Vein endothelial cell (primary cell): ENCODE results near the genes MT3 and MT1F.

DNA sequence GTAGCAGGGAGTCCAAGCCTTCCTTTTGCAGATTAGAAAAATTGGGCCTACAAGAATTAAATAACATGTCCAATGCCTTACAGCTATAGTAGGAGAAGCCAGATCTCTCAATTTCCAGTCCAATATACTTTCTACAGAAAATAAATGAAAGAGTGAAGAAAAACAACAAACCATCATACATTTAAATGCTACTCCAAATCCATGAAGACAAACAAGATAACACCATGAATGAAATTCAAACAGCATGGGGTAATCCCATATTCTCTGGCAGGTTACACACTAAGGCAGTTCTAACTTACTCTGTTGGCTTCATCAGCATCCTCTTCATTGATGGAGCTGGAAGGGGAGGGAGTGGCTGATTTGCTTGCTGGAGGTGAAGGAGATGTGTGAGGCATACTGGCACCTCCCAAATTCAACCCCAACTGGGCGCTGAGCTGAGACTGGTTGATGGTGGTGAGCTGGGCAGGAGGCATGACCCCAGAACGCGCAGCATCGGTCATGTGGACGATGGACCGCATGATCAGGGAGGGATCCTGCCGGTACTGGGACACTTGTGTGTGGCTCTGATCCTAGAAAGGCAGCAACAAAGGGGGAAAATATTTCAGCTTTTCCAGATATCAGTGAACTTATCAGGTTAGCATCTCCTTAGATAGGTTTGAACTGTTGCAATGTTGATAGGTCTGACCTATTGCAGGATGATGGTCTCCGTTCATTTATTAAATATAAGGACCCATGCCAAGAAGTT is 96.8 kb downstream of the TOX3 start:
- CAGE, long polyA plus RNA = no peak

DNA sequence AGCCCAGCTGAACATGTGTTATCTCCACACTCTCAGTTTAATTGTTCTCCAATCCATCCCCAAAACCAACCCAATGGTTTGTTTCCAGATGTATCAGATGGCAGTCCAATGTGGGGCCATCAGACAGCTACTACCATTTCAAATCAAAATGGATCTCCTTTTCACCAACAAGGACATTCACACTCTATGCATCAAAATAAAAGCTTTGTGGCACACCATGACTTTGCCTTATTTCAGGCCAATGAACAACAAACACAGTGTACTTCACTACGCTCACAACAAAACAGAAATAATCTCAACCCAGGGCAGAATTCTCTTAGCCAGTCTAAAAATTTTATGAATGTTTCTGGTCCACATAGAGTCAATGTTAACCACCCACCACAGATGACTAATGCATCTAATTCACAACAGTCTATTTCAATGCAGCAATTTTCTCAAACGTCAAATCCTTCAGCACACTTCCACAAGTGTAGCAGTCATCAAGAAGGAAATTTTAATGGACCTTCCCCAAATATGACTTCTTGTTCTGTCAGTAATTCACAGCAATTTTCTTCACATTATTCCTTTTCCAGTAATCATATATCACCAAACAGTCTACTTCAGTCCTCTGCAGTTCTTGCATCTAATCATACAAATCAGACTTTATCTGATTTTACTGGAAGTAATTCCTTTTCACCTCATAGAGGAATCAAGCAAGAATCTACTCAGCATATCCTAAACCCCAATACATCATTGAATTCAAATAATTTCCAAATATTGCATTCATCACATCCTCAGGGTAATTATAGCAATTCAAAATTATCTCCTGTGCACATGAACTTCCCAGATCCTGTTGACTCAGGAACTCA is 101.8 kb downstream of the CHD9 start:
- CAGE, long polyA plus RNA = no peak

DNA sequence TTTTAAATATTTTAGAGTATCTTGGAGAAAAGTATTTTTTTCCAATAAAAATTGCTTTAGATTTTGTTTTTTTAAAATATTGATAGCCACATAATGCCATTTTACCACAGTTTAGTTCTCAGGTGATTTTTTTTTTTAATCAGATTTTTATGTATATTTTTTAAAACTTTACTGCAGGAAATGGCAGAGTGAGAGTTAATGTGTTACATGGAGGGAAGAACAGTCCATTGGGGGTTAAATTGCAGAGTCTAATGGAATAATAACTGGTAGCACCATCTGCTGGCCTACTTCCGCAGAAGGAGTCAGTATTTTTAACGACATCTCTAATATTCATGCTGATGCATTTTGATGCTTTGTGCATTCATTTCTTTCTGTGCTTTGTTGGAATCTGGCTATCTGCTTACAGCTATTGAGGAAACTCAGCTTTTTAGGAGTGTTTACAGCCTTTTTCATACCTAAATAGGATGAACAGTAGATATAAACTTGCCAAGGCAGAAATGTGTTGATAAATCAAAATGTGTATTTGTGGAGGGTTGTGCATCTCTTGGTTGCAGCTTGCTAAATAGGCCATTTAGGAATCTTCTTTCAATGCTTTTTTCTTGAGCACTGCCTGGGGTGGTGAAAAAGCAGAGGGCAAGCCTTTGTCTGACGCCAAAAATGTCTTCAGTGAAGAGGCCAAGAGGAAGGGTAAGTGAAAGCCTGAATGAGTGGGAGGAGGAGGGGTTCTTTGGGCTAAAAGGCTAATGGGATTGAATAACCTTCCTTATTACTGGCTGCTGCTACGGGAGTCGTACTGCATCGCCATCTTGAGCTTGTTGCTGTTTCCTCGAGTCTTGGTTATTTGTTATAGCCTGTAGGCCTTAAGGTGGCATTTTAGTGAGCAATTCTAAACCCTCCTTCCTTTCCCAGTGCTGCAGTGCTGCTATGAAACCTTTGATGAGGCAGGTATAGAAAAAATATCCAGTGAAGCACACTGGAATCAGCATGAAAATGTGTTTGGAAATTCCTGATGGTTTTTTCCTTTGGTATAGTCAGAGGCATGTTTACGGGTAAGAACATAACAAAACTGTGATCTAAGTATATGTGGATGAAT is 153.2 kb downstream of the CHD9 start:
- CAGE, long polyA plus RNA = no peak

DNA sequence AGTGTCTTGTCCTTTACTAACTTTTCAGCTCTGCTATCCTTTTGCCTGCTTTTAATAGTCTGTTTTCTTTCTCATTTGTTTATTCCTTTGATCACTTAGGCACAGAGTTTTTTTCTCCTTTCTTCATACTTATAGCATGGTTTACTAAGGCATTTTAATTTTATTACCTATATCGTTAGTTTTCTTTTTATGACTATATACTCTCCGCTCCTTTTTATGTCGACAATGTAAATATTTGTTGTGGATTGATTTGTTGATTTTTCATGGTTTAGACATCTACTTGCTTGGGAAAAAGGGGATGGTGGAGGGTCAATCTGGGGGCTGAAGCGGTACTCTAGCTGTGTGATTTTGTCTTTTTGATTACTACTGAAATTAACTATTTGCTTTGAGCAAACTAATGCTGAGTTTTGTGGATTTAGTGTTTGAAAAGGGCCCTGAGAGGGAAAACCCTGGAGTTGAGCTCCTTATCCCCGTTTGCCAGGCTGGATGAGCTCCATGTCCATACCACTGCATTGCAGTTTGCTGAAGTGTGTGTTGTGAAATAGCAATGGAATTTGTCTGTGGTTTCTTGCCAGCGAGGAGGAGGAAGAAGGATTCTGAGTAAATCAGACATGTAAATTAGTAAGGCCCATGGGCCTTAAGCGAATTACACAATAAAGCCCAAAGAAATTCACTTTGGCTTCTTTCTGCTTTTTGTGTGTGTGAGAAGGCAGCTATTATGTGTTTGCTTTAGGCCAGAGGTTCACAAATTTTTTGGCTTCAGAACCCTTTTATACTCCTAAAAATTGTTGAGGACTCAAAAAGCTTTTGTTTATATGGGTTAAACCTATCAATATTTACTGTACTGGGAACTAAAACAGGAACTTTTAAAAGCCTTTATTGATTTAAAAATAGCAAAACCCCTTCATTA is 72.0 kb downstream of the FTO start:
- CAGE, long polyA plus RNA = no peak

GRCh38 chr16:54080397-54081291 is 205.9 kb downstream of the IRX3 start:
- CAGE, long polyA plus RNA = no peak

DNA sequence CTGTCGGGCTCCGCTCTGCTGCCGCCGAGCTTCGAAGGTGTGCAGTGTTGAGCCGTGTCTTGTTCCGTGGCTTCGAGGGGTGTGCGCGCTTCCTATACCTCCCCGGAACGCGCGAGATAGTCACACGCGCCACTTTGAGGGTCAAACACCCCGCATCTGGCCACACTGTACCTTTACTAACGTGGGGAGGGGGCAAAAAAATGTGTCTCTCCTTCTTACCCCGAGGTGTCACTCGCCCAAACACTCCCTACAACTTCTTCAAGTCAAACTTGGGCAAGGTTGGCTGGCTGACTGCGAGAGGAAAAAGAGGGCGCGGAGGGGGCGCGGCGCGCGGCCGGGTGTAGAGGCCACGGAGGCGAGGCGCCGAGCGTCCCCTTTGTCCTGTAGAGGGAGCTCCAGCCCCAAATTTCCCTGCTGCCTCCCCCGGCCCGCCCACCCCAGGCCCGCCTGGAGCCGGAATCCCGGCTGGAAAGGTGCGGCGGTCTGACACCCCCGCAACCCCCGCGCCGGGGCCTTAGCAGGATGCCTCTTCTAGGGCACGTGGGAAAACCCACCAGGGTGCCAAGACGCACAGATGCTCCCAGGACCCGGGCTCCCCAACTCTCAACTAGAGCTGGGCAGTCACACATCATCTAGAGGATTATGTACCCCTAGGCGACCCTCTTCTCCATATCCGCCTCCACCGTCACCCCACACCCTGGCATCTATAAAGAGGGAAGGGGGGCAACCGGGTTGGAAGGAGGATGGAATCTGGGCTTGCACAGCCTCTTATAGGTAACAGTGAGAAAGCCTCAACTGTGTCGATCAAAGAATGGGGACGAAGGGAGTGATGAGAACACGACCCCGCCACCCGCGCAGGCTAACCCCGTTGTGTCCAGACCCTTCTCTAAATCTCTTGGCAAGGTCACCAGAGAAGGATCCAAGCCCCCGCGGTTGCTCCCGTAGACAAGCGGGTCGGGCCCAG is 4.2 kb downstream of the IRX3 start:
- CAGE, long polyA plus RNA = no peak

- CAGE, long polyA plus RNA = no peak
Measured at GRCh38 chr16:54459014-54459387, 172.4 kb upstream of the IRX3 start.

DNA sequence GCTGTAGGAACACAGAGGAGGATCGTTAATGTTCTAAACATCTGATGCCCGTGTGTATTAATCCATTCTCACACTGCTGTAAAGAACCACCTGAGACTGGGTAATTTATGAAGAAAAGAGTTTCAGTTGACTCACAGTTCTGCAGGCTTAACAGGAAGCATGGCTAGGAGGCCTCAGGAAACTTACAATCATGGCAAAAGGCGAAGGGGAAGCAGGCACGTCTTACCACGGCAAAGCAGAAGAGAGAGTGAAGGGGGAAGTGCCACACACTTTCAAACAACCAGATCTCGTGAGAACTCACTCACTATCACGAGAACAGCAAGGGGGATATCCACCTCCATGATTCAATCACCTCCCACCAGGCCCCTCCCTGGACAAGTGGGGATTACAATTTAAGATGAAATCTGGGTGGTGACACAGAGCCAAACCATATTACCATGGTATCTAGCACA is 56.7 kb upstream of the IRX5 start:
- CAGE, long polyA plus RNA = no peak

DNA sequence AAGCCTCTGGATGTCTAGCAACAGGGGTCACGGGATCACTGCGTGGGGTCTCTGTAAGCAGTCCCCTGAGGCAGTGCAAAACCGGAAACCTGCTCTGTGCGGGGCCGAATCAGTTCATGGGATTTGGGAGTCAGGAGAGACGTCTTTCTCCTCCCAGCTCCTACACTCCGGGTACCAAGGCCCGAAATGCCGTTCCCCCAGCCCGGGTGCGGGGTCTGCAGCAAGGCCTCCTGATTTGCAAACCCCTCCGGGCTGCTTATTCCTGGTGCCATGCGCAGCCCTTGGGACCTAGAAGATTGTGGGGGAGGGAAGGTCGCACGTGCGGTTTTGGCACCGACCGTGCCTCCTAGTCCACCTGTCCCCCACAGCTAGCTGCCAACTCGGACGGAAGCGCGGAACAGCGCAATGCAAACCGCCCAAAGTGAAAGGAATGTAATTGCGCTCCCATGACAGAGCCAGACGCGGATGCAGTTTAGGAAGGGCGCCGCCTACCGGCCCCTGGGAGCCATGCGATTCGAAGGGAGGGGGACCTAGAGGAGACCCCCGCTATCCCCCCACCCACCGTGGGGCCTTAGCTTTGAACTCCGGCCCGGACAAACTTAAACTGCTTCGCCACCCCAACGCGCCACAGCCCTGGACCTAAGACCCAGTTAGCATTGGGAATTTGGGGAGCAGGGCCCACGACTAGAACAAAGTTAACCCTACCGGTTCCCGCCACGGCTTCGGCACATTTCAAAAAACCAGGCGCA is 6.6 kb downstream of the IRX5 start:
- CAGE, long polyA plus RNA = no peak

DNA sequence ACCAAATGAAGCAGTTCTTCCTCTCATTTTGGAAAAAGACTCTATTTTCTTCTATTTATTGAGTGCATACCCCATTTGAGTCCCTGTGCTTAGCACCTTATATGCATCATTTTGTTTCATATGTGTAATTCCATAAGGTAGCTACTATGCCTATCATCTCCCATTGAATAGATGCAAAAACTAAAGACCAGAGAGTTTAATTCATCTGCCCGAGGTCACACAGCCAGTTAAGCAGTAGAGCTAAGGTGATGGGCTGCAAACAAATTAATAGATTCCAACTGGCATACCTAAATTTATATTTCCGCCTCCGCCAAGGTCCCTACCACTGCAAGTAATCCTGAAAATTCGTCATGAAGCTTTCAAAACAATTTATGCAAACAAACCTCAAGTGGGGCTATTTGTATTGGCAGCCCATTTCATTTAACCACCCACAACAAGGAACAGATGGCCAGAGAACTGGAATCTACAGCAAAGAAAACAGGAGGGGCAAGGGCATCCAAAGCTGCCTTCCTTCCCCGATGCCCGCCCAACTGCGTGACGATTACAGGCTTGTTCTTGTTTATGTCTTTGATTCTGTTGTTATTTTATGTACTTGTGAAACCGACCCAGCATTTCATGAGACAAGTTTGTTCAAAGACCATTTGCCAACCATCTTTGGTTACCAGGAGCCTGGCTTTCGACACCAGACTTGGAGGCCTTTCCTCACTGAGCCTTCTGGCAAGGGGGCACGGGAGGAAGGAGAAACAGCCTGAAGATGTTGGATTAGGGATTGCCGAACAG is 59.2 kb upstream of the IRX6 start:
- CAGE, long polyA plus RNA = no peak

- CAGE, long polyA plus RNA = no peak
Measured at GRCh38 chr16:55325099-55325963, 1.3 kb downstream of the IRX6 start.

DNA sequence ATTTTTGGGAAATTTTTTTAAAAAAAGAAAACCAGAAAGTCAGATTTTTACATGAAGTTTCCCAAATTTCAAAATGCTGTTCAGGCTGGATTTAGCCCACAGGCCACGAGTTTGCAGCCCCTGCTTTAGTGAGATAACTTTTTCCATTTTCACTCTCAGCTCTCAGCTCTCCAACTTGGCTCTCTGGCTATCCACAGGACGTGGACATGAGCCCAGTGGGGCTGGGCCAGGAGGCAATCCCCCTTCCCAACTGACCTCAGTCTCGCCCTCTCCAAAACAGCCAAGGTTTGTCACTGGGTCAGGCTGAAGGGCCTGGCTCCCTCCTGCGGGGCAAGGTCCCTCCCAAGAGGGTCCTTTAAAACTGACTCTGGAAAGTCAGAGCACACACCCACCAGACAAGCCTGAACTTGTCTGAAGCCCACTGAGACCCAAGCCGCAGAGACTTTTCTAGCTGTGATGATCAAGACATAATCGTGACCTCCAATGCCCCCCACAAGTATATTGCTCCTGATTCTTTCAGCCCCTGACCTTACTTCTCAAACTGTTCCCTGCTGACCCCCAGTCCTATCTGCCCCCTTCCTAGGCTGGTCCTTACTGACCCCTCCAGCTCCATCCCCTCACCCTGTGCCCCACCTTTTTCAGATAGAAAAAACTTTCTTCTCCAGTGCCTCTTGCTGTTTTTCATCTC is 1.7 kb upstream of the MMP2 start:
- CAGE, long polyA plus RNA = no peak

DNA sequence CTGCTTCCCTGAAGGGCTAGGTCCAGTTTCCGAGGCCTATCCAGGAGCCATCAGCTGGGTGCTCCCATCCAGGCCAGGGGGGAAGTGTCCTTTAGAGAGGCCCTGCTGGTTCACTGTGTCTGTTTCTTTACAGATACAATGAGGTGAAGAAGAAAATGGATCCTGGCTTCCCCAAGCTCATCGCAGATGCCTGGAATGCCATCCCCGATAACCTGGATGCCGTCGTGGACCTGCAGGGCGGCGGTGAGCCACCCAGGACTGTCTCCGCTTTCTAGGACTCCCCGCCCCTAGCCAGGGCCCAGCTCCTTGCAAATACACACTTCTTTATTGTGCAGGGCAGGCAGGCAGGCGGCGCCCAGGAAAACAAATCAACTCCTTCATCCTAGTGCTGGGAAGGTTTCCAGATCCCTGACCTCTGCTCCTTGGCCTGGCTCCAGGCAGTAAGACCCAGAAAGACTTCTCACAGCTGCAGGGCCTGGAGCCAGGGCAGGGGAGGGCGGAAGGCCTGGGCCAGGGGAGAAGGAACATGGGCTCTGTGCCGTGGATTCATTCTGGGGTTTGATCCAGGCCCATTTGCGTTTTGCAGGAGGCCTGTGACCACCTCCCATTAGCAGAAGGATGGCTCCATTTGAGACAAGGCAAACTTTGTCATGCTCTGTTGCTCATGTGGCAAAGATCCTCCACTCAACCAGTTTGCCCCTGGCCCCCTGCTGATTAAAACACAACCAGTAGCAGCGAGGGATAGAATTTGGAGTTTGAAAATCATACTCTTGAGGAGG is 6.0 kb upstream of the LPCAT2 start:
- CAGE, long polyA plus RNA = no peak

DNA sequence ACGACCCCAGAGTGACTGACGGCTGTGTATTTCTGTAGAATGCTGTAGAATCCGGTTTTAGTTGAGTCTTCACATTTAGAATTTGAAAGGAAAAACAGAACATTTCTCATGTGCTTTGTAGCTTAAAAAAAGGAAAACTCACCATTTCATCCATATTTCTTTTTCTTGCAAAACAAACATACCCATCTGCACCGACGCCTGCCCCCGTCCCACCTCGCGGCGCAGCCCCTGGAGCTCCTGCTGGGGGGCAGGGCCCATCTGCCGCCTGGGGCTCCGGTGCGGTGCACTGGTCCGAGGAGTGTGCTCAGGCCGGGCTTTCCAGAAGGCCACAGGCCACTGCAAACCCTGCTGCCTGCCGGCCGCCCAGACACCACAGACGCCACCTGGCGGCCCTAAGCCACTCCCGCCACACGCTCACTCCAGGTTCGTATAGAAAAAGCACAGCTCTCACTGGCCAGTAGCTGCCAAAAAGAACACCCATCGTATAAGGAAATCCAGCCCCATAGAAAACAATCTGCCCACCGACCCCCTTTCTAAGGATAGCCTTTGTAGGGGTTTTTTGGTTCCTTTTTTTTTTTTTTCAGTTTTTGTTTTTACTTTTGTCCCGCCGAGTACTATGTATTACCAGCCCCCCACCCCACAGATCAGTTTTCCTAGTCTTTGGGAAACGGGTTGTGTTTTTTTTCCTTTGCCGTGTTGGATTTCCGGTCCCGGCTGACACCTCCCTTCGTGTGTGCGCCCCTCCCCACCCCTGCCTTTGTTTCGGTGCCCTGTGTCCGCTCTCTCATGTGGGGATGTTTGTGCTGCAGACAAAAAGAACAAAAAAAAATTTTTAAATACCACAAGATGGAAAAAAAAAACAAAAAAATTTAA is 68.9 kb downstream of the AMFR start:
- CAGE, long polyA plus RNA = no peak

DNA sequence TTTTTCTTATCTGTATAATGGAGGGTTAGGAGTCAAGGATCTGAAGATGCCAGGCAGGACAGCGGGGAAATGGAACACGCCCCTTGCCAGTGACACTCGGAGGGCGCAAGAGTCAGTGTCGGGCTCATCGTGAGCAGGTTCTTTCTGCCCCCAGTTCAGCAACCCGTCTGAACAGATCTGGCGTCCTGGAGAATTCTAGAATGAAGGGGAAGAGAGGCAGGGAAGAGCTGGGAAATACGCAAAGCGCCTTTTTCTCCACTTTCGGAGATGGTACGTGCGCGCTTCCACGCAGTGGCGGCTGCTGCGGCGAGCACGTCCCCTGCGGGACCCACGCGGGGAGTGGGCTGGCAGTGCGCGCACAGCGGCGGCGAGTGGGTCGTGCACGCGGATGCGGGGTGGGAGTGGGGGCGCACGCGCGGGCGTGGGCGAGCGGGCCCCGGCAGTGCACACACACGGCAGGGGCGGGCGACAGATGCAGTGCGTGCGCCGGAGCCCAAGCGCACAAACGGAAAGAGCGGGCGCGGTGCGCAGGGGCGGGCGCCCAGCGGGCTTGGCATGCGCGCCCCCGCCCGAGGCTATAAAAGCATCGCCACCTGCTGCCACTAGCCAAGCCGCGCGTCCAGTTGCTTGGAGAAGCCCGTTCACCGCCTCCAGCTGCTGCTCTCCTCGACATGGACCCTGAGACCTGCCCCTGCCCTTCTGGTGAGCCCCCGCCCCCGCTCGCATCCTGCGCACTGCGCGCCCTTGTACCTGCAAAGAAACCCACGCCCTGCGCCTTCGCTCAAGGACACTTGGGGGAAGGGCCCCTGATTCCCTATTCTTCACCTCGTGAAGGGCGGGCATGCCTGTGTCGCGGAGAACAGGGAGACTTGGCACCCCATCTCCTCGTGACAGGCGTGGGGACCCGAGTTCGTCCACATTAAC is at the start of gene MT3:
Gene MT3, plus strand, starts transcription at position 609 of the 924 bp plus-strand sequence.
- CAGE, long polyA plus RNA = no peak

- CAGE, long polyA plus RNA = start-site peak on the plus strand at chr16:56617475-56617530, 1,066 and 754 reads in 2 replicates
Measured at GRCh38 chr16:56616998-56617761, 8.4 kb upstream of the MT1E start.

DNA sequence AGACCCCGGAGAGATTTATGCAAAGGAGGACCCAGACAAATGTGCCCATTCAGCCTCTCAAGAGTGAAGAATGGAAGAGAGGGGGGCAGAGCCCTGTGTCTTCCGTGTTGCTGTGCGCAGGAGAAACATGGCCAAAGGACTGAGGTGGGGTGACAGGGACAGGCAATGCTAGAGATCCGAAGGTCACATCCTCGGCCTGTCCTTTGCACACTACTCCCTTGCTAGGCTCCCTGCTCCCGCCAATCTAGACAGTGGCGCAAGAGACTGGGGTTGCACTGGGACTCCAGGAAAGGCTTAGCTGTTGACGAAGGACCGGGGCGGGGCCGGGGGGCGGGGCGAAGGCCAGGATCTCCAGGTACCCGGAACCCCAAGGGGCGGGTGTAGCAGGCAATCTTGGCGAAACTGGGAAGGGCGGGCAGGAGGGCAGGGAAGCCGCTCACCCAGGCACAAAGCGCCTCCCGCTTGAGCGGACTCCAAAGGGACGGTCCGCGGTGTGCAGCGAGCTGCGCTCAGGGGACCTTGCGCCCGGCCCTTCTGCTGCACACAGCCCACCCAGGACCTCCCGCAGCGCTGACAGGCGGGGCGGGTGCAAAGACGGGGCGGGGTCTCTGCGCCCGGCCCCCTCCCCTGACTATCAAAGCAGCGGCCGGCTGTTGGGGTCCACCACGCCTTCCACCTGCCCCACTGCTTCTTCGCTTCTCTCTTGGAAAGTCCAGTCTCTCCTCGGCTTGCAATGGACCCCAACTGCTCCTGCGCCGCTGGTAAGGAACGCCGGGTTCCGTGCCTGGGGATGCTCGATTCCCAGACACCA is at the start of gene MT1F:
Gene MT1F, plus strand, starts transcription at position 634 of the 811 bp plus-strand sequence.
- CAGE, long polyA plus RNA = no peak

DNA sequence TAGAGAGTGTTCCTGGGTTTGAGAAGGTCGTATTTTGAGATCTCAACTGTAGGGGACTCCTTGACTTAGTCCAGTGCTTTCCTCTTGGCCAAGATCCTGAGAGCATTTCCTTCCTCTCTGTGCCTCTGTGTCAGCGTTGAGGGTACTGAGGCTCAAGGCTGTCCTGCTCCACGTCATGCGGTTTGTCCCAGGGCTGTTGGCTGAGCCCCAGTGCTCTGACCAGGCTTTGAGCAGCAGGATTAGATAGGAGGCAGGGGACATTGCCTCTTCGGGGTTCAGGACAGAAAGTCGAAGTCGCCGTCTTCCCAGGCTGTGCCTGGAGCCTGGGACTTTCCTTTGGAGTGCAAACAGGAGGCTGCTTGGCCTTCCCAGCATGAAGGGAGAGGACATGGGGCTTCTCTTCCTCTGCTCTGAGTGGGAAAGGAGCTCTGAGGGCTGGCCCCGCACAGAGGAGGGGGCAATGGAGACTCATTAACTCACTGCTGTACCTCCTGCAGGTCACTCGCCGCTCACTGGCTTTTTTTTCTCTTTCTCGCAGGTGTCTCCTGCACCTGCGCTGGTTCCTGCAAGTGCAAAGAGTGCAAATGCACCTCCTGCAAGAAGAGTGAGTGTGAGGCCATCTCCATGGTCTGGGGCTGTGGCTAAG is 501 bp downstream of the MT1F start:
- CAGE, long polyA plus RNA = no peak

DNA sequence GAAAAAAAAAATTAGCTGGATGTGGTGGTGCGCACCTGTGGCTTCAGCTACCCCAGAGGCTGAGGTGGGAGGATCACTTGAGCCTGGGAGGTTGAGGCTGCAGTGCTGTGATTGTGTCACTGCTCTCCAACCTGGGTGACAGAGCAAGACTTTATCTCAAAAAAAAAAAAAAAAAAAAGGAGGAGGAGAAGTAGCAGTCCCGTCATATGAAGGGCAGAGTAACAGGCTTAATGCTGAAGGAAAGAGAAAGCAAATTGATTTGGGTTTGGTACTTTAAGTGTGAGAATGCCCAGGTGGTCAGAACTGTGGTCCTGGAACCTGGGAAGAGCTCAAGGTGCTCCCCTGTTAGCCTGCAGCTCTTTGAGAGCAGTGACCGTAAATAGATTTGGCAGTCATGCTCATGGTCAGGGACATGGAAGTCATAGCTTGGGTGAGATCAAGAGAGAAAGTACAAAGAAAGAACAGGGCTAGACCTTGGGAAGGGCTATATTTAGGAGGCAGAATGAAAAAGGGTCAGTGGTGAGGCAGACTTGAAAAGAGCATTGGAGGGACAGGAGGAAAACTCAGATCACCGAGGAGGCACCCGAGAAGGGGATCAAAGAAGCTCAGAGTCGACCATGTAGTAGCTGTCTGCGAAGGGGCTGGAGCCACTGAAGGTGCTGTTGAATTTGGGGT is 13.9 kb upstream of the HERPUD1 start:
- CAGE, long polyA plus RNA = no peak

DNA sequence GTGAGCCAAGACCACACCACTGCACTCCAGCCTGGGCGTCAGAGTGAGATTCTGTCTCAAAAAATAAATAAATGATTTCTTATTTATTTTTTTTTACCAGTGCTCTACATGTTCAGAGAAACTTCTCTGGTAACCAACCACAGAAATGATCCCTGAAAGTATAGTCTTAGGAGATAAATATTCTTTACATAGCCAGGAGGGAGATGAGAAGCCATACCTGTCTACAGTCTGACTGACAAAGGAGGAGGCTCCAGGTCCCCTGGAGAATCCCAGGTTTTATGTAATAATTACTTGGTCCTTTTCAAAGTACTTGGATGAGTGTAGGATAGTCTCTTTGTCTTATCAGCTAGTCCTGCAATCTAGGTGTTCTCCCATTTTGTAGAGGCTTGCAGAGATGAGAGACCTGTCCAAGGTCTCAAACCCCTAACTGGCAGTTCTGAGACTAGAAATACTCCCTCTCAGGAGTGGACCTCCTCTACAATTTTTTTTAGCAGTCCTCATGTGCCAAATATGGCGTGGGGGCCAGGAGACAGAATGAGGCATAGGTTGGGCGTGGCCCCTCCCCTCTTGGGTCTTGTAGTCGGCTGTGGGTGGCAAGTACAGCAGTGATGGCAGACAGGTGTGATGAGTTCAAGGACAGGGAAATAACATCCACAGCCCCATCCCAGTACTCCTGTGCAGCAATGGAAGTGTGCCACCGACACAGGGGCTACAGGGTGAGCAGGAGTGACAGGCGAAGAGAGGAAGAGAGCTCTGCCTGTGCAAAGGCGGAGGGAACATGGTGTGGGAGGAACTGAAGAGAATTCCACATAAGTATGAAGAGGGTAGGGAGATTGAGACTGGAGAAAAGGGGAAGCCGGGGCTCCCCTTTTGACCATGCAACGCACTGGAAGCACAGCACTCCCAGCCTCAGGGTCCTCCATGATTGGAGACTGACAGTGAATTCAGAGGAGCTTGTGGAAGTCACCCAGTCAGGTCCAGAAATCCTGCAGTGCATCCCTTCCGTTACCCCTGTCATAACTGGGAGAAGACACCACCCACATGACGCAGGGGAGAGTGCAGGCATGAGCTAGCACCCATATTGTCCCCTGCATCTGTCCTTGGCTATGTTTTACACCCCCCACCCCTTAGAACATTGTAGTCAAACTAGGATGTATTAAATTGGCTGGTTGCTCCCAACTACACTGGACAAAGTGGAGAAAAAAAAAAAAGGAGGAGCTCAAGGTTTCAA is 14.9 kb downstream of the HERPUD1 start:
- CAGE, long polyA plus RNA = no peak